Fallopian tube (tissue), 1 donor: ENCODE results near the genes WDR35, LAPTM4A and SDC1.

DNA sequence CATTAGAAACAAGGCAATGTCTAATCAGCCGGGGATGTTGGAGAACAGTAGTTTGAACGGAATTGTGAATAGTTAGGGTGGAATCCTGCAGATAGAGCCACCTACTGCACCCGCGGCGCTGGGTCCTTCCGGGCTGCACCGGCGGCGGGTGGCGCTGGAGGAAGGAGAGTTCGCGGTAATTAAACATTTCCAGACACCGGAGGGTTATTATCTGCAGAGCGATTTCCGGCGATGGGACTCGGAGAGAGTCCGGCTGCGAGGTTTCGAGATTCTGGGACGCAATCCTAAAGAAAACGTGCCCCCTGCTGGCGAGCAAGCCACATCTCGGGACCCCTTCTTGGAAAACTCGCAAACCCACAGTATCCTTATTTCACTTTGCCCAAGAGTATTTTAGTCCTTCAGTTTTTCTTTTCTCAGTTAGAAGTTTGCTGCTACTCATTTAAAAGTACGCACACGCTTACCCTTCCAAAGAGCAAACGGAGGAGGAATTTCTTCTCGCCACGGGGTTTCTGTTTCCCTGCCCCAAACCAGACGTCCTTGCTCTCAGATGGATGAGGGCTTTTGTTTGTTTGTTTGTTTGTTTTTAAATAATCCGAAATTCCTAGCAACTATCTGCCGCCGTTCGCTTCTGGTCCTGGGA lies 4.6 kb upstream of the OSR1 start:
- PRO-cap, result no peak

DNA sequence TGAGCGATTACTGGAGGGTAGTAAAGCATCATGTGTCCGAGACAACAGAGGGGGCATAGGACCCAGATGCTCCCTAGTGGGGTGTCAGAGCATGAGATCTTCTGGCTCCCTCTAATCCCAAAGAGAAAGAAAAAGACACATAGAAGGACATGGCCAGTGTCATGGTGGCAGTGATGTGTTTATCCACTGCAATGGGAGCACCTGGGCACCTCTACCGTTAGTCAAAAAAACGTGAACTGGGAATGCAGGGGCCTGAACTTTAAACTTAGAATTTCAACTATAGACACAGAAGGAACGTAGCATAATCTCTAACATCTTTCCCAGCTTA lies 89.3 kb upstream of the OSR1 start:
- PRO-cap, result no peak

DNA sequence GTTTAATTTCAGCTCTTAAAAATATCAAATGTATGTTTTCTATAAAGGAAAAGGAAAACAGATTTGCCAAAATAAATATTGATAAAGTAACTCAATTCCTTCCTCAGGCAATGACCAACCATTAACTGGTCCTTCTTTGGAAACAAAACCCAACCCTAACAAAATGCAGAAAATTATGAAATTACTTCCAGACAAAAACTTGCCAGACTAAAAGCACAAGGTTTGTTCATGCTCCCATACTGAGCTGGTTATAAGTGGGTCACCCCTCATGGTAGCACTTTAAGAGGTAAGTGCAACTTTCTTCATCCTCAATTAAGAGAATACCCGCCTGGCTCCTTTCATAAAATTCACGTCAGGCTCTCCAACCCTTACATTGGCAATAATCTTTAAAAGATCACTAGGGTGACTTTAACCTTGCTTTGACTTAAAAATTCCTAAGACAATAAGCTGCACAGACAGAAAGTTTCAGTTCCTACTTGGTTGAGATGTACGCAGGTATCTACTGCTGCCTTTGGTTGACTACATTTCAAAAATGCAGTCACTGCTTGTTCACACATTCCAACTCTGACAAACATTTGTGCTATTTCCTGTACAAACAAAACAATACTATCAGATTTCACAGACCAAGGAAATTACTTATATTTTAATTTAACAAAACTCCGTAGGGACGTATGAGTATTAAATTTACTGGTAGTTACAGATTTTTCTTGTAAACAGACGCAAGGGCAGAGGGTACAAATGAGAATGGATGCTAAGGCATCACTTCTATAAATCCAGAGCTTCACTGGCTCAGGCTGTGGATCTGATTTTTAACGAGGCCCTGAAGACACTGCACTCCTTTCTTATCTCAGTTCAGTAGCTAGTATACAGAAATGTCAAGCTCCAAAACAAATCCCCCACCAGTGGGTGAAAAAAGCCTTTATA lies 31.4 kb upstream of the TTC32 start:
- PRO-cap, result no peak

GRCh38 chr2:19989983-19990422 lies at the start of gene WDR35:
TSS of gene WDR35 (minus strand) at chr2:19990105.
- PRO-cap, result bidirectional peak, plus-strand start at chr2:19990211, minus-strand start at chr2:19990135

DNA sequence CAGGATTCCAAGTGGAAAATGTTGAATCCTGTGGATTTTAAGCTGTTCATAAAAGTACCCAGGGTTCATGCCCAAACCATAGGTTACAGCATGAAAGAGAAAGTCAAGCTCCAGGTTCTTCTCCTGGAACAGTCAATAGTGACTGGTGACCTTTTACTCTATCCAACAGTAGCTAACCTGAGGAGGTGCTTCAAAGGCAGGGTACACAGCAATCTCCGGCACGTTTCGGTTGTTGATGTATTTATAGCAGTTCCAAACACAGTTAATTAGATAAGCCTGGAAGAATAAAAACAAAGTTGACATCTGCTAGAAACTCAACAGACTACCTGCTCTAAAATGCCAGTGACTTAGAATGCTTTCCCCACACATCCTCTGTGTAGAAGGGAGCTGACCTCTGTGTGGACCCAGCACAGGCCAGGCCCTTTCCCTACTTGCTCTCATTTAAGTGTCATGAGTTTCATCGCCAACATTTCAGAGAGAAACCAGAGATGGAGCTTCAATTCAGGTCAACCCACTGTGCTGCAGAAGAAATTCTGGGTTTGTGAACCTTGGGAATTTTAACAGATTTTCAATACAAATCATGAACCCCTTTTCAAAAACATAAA lies 17.2 kb downstream of the LAPTM4A start:
- PRO-cap, result no peak

GRCh38 chr2:20051306-20052445 lies at the start of gene LAPTM4A:
TSS of gene LAPTM4A (minus strand) at chr2:20051628.
- PRO-cap, result bidirectional peak, plus-strand start at chr2:20051836, minus-strand start at chr2:20051662; bidirectional peak, plus-strand start at chr2:20052137, minus-strand start at chr2:20052048

GRCh38 chr2:20071392-20072464 lies 20.3 kb upstream of the LAPTM4A start:
- PRO-cap, result bidirectional peak, plus-strand start at chr2:20072022, minus-strand start at chr2:20071922; bidirectional peak, plus-strand start at chr2:20072119, minus-strand start at chr2:20072127; bidirectional peak, plus-strand start at chr2:20072228, minus-strand start at chr2:20072202

- PRO-cap, result no peak
Observed at GRCh38 chr2:20200672-20201799, 23.9 kb downstream of the SDC1 start.

DNA sequence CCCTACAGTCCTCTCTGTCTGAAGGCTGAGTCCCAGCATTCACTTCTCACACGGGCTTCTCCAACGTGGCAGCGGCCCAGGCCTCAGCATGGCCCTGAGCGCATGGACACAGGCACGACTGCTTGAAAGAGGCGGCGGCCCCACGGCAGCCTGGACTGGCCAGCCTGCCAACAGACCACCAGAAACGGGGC lies 23.2 kb downstream of the SDC1 start:
- PRO-cap, result no peak

DNA sequence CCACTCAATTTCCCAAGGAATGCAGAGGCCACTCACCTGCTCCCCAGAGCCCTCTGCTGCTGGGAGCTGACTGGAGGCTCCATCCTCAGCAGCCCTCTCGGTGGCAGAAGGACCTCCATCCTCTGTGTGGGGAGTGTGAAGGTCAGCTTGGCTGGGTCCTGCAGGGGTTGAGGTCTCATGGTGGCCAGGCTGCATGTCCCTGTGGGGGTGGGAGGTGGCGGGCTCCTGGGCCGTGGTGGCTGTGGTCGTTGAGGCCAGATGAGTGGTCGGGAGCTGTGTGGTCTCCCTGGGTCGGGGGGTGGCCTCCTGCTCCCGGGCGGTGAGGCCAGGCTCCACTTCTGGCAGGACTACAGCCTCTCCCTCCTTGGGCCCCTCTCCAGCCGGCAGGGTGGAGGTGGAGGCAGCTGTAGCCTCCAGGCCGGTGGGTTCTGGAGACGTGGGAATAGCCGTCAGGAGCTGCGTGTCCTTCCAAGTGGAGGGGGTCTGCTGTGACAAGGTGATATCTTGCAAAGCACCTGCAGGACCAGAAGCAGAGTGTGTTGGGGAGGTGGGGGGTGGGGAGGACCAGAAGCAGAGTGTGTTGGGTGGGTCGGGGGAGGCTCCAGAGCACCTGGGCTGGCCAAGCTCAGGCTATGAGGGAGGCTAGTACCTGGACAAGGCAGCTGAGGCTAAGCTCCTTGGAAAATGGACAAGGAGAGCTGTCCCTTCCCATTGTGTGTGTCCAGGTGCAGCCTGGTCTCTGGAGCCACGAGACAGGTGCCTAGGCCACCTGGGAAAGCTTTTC lies 21.0 kb downstream of the SDC1 start:
- PRO-cap, result no peak

DNA sequence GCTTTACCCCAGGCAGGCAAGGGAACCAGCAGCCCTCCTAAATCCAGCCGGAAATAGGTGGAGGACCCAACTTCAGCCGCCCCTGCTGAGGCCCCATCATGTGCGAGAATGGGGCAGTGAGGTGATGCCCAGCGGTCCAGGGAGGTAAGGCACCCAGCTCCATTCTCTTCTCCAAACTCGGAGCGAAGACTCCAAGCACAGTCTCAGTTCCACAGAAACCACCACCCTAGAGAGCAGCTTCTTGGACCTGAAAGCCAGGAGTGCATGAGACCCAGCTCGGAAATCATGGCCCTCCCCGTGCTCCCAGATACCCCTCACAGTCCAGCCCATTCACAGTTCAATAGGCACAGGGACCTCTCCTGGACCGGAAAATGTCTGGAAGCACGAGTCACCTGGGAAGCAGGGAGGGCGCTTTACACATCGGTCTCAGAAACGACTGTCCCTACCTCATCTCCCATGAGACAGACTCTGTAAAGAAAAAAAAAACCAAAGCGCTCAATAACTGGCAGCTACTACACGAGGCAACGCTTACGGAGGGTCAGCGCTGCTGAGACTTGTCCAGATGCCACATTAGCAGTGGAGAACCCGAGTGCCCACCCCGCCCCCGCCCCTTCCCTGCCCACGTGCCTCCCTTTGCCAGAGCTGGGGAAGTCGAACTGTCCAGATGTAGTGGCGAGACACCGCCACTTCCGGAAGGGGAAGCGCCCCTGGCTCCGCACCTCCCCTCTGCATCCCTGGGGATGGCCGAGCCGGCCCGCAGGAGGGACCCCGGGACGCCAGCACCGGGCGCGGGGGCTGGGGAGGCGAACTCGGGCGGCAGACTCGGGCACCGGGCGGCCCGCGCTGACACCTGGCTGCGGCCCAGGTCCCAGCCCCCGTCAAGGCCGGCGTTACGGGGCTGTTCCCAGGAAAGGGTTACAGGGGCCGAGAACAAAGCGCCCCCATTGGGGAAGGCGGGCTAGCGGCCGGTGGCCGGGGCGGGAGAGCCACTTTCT lies 1.8 kb downstream of the SDC1 start:
- PRO-cap, result no peak

DNA sequence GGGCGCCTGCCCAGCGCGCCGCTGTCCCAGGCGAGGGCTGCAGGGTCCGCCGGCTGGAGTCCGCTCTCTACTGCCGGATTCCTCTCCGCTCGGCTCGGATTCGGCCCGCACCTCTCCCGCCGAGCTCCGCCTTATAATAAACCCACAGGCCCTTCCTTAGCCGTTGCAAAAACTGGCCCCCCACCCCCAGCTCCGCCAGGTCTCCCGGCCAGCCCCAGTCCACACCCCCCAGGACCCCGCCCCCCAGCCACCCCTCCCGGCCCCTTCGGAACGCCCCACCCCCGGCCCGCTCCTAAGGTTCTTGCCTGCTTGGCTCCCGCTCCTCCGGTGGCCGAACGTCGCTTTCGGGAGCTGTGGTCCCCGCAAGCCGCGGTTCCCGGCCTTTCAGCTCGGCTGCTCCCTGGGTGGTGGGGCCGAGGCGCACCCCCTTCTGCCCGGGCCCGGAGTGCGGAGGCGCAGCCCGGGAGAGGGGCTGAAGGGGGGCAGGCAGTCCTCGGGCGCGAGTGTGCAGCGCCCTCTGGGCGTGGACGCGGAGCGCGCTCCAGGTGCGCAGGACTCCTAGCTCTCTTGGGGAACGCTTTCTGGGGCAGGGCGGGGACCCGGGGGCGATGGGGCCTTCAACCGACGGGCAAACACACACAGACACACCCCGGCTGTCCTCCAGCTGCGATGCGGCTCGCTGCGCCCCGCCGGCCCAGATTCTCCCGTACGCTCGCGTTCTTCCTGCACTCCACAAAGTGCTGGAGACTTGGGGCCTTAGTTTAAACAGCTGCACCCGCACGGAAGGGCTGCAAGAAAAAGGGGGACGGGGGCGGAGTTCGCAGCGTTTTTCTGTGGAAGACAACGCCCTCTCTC lies at the start of gene SDC1:
Gene SDC1, minus strand, starts transcription at position 174 of the 855 bp plus-strand sequence.
- PRO-cap, result unidirectional peak, minus-strand start at position 140 of the sequence; unidirectional peak, minus-strand start at position 174 of the sequence; unidirectional peak, minus-strand start at position 232 of the sequence; unidirectional peak, minus-strand start at position 447 of the sequence

DNA sequence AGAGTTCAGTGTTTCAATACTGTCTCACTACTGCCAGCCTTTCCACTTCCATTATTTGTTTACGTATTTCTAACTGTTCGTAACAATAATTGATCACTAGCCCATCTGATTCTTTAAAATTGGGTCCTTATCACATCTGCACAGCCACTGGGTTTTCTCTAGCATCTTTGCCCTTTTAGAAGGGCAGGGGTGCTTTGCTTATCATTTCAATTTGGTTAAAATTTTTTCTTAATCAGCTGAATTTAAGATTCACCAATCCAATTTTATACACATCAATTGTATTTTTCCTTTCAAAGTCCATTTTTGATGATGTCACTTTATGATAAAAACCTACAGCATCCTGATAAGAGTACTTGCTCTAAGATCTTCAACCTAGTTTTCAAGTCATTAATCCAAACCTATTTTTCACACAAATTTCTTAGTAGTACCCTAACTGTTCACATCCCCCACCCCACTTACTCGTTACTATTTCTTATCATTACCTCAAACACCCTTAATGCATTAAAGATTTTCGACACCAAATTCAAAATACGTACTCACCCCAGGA lies 40.5 kb upstream of the SDC1 start:
- PRO-cap, result no peak

DNA sequence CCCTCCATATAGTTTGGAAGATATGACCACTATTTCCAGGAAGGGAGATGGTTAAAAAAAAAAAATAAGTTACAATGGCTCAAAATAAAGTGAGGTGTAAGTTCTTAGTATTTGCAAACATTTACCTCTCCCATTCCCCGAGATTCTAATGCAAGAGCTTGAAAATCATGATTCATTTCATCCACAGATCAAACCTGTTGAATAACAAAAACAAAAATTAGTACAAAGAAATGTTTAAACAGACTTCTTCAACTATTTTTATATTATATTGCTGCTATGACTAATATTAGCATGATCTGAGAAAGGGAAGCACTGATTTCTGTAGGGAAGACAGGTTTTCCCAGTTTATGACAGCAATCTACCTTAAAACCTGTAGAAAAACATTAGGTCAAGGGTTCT lies 23.5 kb downstream of the PUM2 start:
- PRO-cap, result no peak

GRCh38 chr2:20346916-20347675 lies 3.5 kb downstream of the PUM2 start:
- PRO-cap, result no peak

GRCh38 chr2:20378757-20379482 lies 28.3 kb upstream of the PUM2 start:
- PRO-cap, result no peak

GRCh38 chr2:20423747-20424163 lies 23.1 kb upstream of the RHOB start:
- PRO-cap, result no peak

DNA sequence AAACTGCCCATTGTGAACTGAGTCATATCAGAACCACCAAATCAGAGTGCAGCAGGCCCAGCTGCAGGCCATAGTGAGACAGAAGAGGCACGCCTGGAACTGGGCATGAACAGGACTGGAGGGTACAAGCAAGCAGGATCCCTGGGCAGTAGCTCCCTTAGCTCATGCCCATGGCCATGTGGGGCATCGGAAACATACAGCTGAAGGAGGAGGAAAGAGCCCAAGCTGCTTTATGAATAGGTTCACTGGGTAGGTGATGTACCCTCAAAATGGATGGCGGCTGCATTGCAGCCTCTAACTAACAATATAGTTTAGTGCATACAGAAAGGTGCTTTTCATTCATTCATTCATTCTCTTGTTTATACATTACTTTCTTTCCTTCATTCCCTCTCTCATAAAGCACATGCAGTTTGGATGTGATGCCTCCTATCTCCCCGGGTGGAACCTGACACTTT lies 18.6 kb upstream of the RHOB start:
- PRO-cap, result no peak

DNA sequence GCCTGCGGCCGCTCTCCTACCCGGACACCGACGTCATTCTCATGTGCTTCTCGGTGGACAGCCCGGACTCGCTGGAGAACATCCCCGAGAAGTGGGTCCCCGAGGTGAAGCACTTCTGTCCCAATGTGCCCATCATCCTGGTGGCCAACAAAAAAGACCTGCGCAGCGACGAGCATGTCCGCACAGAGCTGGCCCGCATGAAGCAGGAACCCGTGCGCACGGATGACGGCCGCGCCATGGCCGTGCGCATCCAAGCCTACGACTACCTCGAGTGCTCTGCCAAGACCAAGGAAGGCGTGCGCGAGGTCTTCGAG lies 751 bp downstream of the RHOB start:
- PRO-cap, result bidirectional peak, plus-strand start at position 288 of the sequence, minus-strand start at position 266 of the sequence

GRCh38 chr2:20514903-20515373 lies 68.1 kb downstream of the RHOB start:
- PRO-cap, result no peak